ENCODE results near the genes TELO2 and IGFALS.

GRCh38 chr16:1155297-1155769 lies 2.4 kb downstream of the CACNA1H start:
- RAMPAGE, long total RNA, result no peak
- RRBS, result 62% methylated on average over 7 of the region's 16 CpGs

DNA sequence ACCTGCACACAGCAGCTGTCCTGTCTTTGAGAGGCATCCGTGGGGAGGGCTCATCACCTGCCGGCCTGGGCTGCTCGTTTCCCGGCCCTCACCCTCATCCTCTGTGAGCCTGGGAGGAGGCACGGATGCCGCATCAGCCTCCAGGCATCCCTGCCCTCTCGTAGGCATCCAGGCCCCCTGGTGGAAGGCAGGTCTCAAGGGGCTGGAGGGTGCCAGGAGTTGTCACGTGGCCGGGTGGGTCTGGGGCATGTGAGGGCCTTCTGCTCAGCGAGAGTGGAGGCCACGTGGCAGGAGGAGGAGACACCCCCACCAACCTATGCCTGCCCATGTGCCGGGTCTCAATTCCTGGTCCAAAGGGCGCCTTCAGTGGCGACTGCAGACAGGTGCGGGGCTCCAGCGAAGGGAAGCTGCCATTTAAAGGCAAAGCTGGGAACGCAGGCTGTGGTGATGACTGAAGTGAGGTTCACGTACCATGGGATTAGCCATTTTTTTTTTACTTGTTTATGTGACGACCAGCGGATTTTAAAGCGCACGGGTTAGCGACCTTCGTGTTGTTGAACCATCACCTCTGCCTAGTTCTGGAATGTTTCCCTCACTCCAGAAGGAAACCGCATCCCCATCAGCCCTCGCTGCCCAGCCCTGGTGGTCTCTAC lies 31.6 kb downstream of the CACNA1H start:
- RAMPAGE, long total RNA, result no peak
- RRBS, result 80% methylated on average over 1 of the region's 26 CpGs

DNA sequence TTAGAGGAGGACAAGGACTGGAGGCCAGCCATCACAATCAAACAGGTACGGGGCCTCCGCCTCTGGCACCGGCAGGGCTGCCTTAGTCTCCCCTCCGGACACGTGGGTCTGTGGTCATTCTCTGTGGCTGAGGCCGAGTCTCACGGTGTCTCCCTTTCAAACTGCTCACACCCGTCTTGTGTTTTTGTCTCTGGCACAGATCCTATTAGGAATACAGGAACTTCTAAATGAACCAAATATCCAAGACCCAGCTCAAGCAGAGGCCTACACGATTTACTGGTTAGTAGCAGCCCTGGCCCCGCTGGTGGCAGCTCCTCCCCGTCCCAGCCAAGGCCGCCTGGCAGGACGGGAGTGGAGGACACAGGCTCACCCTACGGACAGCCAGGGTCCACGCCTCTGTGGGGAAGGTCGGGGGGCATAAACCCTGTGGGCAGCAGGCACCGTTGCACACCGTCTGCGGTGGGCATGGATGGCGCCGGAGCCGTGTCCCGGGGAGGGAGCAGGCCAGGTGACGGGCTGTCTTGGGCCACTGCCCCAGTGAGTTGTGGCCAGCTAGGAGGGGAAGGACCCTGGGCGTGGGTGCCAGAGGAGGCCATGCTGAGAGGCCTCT lies 10.9 kb downstream of the UBE2I start:
- RAMPAGE, long total RNA, result no peak
- RRBS, result no CpG with 5 or more reads among the region's 25 CpGs

- RAMPAGE, long total RNA, result no peak
- RRBS, result 68% methylated on average over 2 of the region's 29 CpGs
These were observed 8.7 kb upstream of the BAIAP3 start for GRCh38 chr16:1324580-1325402.

DNA sequence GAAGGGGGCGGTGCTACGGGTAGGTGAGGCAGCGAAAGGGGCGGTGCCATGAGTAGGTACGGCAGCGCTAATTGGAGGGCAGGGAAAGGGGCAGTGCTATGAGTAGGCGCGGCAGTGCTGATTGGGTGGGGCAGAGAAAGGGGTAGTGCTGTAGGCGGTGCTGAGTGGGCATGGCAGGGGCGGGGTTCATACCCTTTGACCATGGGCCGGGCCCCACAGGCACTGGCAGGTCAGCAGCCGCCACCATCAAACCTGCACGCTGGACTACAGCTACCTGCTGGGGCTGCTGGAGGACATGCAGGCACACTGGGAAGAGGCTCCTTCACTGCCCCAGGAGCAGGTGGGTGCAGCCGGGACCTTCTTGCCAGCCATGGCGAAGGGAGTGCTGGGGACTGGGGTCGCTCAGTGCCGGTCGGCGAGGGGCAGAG lies 8.5 kb downstream of the TSR3 start:
- RAMPAGE, long total RNA, result no peak
- RRBS, result 43% methylated on average over 4 of the region's 19 CpGs

DNA sequence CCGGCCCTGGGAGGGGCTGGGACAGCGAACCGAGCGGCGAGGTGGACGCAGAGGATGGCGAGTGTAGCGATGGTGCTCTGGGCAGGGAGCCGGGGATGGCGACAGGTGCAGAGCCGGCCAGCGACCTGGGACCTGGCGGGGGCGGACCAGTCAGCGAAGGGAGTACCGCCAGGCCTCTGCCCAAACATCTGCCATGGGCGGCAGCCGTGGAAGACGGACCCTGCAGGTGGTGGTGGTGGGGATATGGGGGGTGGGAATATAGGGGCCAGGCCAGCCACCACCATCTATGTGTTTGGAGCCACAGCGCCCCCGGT lies 18.5 kb downstream of the GNPTG start:
- RAMPAGE, long total RNA, result no peak
- RRBS, result 88% methylated on average over 4 of the region's 21 CpGs

DNA sequence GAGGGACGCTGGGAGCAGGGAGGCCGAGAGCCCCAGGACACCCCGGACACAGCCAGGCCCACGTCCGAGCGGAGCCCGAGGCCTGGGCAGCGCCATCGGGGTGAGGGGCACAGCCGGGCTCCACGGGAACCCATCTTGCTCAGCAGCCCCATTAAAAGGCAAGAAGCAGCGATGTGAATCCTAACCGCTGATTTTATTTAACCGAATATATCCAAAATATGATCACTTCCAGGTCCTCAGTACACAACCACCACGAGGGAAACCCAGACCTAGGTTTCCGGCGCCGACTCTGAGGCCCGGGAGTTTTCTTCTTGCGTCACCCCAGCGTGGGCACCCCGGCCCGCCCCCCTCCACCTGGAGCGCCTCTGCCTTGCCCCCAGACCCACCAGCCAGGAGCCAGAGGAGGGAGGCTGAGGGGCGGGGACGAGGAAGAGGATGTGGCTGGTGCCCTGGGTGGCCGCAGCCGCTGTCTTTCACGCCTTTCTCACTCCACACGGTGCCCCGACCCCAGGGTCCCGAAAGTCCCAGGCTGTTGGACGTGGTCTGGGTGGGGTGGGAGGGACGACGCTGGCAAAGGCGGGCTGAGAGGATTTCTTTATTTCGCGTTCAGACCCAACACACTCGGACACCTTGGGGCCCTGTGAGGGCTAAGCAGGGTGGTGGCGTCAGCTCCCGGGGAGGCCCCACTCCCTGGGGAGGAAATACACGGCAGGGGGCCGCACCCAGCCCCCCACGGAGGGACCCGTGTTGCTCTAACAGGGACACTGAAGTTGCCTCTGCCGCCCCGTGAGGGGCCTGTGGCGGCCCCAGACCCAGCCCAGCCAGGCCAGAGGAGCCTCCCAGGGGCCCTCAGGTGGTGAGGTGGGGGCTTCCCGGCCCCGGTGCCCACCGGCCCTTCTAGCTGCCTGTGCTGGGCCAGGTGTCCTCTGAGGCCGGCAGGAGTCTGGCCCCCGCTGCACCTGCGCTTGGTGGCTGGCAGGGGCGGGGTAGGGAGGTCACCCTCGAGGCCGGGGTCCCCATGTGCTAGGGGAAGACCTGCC lies 725 bp upstream of the CCDC154 start:
- RAMPAGE, long total RNA, result no peak
- RRBS, result 88% methylated on average over 10 of the region's 57 CpGs

GRCh38 chr16:1471872-1472337 lies 2.9 kb downstream of the CLCN7 start:
- RAMPAGE, long total RNA, result no peak
- RRBS, result no CpG with 5 or more reads among the region's 12 CpGs

GRCh38 chr16:1473941-1474870 lies 622 bp downstream of the CLCN7 start:
- RAMPAGE, long total RNA, result no peak
- RRBS, result 1% methylated on average over 18 of the region's 72 CpGs

DNA sequence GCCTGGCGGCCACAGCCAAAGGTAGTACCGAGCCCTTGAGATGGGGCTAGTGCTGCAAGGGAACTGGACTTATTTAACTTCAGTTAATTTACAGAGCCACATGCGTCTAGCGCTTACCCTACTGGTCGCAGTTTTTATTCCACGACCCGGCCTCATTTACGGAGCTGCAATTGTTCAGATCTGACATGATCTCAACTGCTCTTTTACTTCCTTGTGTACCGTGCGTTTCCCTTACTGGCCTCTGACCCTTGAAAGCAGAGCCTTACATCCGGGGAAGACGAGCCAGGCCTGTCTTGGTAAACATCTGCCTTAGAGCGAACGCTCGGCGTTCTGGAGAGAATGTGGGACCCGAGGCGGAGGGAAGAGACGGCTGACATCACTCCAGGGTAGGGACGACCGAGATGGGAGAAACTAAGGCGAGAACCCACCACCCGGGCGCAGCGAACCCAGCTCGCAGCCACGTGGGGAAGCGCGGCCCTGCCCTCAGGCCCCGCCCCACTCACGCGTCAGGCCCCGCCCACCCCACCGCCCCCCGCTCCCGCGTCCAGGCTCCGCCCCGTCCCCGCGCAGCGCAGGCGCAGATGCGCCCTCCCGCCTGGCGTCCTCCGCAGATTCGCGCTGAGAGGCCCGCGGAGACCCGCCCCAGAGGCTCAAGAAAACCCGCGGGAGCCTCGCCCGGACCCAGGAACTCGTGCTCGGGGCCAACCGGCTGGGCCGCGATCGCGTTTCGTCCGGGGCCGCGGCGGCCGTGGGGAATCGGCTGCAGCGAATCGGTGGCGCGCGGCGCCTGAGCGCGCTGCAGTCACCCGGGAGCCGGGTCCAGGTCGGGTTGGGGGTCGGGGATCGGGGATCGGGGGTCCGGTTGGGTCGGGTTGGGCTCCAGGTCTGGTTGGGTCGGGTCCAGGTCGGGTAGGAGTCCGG lies at the start of gene TELO2:
Gene TELO2, plus strand, starts transcription at position 578 of the 921 bp plus-strand sequence.
- RAMPAGE, long total RNA, result no peak
- RRBS, result 2% methylated on average over 30 of the region's 89 CpGs

- RAMPAGE, long total RNA, result no peak
- RRBS, result no CpG with 5 or more reads among the region's 17 CpGs
These were observed 31.0 kb downstream of the IFT140 start for GRCh38 chr16:1580744-1581434.

GRCh38 chr16:1706699-1707428 lies 869 bp downstream of the MAPK8IP3 start:
- RAMPAGE, long total RNA, result no peak
- RRBS, result 2% methylated on average over 19 of the region's 36 CpGs

- RAMPAGE, long total RNA, result no peak
- RRBS, result no CpG with 5 or more reads among the region's 33 CpGs
These were observed 7.9 kb downstream of the MAPK8IP3 start for GRCh38 chr16:1713591-1714675.

DNA sequence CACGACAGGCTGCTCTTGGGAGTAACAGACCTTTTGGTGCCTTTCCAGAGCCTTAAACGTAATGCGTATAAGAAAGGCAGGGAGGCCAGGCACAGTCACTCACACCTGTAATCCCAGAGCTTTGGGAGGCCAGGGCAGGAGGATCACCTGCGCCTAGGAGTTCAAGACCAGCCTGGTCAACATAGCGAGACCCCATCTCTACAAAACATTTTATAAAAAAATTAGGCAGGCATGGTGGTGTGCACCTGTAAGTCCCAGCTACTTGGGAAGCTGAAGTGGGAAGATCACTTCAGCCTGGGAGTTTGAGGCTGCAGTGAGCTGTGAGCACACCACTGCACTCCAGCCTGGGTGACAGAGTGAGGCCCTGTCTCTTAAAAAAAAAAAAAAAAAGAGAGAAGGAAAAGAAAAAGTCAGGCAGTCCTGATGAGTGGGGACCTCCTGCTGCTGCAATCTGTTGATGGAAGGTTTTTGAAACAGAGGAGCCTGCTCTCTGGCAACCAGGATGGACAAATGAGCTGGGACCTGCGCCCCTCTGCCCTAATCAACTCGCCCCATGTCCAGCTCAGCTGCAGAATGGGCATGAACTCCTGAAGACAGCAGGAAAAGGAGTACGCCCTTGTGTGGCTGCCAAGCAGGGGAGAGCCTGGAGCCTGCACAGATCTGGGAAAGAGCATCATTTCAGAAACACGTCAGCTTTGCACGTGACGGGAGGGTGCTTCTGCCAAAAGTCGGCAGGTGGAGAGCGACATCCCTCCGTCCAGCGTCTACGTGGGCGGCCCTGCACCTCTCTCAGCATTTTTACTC lies 18.8 kb downstream of the NME3 start:
- RAMPAGE, long total RNA, result no peak
- RRBS, result no CpG with 5 or more reads among the region's 17 CpGs

DNA sequence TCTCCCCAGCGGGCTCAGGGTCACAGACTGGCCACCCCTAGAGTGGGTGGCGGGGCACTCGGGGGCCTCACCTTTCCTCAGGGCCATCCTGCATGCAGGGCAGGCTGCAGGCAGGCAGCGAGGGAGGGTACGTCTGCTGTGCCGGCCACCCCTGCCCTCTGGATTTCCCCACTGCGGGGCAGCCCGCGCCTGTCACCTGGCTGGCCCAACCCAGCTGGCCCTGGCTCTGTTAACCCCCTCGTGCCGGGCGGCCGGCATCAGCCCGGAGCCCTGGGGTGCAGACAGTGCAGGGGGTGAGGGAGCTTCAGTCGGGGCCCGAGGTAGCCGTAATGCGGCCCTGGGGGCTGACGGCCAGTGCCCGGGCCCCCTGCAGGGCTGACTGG lies at the start of gene IGFALS:
Gene IGFALS, minus strand, starts transcription at position 140 of the 383 bp plus-strand sequence.
- RAMPAGE, long total RNA, result no peak
- RRBS, result 53% methylated on average over 5 of the region's 20 CpGs

GRCh38 chr16:1938125-1939277 lies 4.5 kb downstream of the MSRB1 start:
- RAMPAGE, long total RNA, result no peak
- RRBS, result no CpG with 5 or more reads among the region's 30 CpGs

DNA sequence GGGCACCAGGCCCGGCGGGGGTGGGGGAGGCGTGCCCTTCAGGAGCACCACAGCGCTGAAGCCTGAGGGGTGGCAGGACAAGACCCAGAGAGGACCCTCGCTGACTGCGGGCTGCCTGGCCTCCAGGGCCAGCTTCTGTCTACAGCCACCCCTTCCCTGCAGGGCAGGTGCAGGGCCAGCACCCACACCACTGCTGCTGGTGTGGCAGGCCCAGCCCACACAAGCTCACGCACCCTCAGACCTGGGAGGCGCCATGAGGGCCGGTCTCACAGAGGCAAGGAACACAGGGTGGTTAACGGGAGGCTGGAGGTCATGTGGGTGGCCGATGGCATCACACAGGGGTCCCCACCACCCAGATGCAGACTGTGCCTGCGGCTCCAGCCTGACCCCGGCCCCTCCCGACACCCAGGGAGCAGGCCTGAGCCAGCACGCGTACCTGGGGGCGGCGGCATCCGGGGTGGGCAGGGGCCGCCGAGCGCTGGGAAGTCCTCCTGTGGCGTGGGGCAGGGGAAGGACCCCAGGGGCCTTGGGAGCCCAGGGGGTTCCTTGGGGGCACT lies 9.4 kb downstream of the SYNGR3 start:
- RAMPAGE, long total RNA, result no peak
- RRBS, result 93% methylated on average over 8 of the region's 23 CpGs

DNA sequence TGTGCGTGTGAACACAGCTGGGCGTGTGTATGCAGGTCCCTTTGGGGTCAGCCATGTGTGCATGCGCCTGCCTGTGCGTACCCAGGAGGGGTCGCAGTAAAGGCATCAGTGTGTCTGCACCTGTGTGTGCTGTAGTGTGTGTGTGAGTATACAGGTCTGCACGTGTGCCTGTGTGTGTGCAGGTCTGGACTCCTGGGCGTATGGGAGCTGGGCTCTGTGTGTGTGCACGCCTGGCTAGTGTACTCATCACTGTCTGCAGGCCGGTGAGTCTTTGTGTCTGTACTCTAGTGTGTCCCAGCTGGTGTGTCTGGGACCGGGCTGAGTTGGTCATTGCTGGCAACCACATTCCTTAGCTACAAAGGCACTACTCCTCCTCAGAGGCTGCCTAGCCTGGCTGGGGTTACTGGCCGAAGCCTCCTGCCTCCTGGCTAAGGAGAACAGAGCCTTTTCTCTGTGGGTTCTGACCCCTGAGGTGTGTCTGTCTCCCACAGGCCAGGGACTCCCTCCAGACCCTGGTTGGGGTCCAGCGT lies 933 bp downstream of the NHERF2 start:
- RAMPAGE, long total RNA, result no peak
- RRBS, result 0% methylated on average over 1 of the region's 12 CpGs

- RAMPAGE, long total RNA, result no peak
- RRBS, result no CpG with 5 or more reads among the region's 18 CpGs
These were observed 4.6 kb downstream of the NTHL1 start for GRCh38 chr16:2042702-2043699.

- RAMPAGE, long total RNA, result no peak
- RRBS, result no CpG with 5 or more reads among the region's 12 CpGs
These were observed 1.8 kb downstream of the RAB26 start for GRCh38 chr16:2150172-2150691.

All from epithelial cell of alveolus of lung (primary cell).